Measurements from ENCODE around the genes STXBP4 and NOG.

GRCh38 chr17:54903344-54903797, 2.7 kb downstream of the TOM1L1 start:
- PRO-cap: unidirectional peak, minus-strand start at chr17:54903419
- RRBS: no CpG with 5 or more reads among the region's 2 CpGs

DNA sequence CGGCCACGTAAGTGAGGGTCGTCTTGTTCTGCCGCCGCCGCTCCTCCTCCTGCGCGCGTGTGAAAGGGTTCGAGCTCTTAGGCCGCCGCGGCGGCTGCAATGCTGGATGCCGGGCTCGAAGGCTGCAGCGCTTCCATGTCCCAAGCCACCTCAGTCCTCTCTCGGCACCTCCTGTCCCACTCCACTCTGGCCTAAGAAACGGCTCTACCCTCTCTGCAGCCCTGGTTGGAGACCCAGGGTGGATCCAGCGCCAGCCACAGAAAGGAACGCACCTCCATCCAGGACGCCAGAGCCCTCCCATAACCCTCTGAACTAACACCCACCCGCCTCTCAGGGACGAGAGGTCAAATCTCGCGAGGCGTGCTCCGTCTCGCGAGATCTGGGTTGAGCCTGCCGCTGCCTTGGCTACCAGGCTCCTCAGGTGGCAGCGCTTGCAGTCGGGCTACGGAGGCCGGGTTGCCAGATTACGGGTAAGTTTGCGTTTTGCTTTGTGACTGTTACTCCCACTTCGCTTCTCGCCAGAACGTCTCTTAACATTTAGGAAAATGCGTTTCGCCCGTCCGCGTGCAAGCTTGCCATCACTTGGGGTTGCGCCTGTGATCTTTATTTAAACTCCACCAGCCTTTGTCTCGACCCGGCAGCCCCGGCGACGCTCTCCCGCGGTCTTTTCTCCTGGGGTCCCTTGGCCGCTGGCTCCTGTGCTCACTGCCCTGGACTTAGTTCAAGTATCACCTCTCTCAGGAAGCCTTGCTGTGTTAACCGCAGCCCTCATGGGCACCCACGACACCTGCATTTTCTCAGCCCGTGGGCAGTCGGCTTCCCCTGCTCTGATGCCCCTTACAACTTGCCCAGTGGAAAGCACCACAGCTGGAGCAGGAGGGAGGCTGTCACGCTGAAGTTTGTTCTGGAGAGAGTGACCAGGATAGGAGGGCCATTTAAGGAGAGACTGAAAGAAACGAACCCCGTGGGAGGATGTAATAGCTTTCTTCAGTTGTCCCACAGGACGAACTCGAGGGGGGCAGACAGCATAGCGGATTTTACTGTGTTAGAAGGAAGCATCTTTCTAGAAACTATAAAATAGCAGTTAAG, at the start of gene STXBP4:
Gene STXBP4, plus strand, starts transcription at position 420 of the 1,089 bp plus-strand sequence.
- PRO-cap: bidirectional peak, plus-strand start at position 436 of the sequence, minus-strand start at position 301 of the sequence; bidirectional peak, plus-strand start at position 1,001 of the sequence, minus-strand start at position 906 of the sequence
- RRBS: no CpG with 5 or more reads among the region's 64 CpGs

GRCh38 chr17:55269785-55270269, 5.1 kb downstream of the HLF start:
- PRO-cap: no peak

DNA sequence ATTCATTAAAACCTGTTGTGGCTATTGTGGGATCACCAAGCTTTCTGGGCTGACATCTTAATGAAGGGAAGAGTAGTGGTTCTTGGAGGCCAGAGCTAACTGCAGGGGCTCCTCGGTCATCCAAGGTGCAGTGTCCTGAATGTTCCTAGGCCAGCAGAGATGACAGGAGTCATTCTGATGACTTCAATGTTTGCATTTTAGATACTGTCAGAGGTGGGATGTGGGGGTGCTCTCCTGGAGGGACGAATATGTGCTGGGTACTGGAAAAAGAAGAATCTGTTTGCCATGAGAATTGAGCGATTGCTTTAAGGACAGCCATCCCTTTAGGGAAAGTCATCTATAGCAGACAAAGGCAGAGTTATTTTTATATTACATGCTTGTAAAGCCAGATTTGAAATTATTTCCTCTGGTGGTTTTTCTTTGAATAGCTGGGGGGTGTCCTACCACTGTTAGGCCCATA, 7.3 kb downstream of the HLF start:
- PRO-cap: no peak
- RRBS: no CpG with 5 or more reads among the region's 3 CpGs

- PRO-cap: no peak
- RRBS: no CpG with 5 or more reads among the region's 5 CpGs
Observed at GRCh38 chr17:55452217-55452812, 30.7 kb upstream of the MMD start.

GRCh38 chr17:55732702-55733350, 10.2 kb upstream of the TMEM100 start:
- PRO-cap: no peak
- RRBS: no CpG with 5 or more reads among the region's 5 CpGs

- PRO-cap: no peak
- RRBS: no CpG with 5 or more reads among the region's 5 CpGs
Observed at GRCh38 chr17:55882187-55882386, 131.2 kb downstream of the PCTP start.

DNA sequence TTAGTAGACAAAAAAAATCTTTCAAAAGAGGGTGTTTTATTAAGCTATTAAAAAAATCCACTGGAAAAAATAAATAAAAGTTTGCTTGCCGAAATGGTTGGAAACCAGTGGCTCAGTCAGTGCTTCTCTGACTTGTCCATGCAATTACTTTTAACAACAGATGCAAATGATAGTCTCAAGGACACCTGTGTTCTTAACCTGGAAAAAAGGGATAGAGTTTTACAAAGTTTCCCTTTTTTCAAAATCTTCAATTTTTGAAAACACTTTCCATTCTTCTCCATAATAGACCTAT, 216.4 kb downstream of the ANKFN1 start:
- PRO-cap: no peak
- RRBS: no CpG with 5 or more reads among the region's 1 CpG

GRCh38 chr17:56593101-56593977, at the start of gene NOG:
Gene NOG (plus strand): TSS chr17:56593699.
- PRO-cap: unidirectional peak, plus-strand start at chr17:56593831
- RRBS: 1% methylated on average over 42 of the region's 89 CpGs

GRCh38 chr17:56892270-56893101, 21.4 kb downstream of the TRIM25 start:
- PRO-cap: no peak
- RRBS: no CpG with 5 or more reads among the region's 4 CpGs

- PRO-cap: no peak
- RRBS: no CpG with 5 or more reads among the region's 6 CpGs
Observed at GRCh38 chr17:56906013-56906574, 7.8 kb downstream of the TRIM25 start.

- PRO-cap: no peak
- RRBS: no CpG with 5 or more reads among the region's 7 CpGs
Observed at GRCh38 chr17:56909988-56910633, 3.7 kb downstream of the TRIM25 start.

- PRO-cap: no peak
- RRBS: no CpG with 5 or more reads among the region's 4 CpGs
Observed at GRCh38 chr17:56917924-56918123, 4.0 kb upstream of the TRIM25 start.

- PRO-cap: no peak
- RRBS: no CpG with 5 or more reads among the region's 13 CpGs
Observed at GRCh38 chr17:57106455-57107184, 21.6 kb downstream of the AKAP1 start.

GRCh38 chr17:57255915-57256260, 435 bp upstream of the MSI2 start:
- PRO-cap: no peak
- RRBS: 1% methylated on average over 7 of the region's 29 CpGs

DNA sequence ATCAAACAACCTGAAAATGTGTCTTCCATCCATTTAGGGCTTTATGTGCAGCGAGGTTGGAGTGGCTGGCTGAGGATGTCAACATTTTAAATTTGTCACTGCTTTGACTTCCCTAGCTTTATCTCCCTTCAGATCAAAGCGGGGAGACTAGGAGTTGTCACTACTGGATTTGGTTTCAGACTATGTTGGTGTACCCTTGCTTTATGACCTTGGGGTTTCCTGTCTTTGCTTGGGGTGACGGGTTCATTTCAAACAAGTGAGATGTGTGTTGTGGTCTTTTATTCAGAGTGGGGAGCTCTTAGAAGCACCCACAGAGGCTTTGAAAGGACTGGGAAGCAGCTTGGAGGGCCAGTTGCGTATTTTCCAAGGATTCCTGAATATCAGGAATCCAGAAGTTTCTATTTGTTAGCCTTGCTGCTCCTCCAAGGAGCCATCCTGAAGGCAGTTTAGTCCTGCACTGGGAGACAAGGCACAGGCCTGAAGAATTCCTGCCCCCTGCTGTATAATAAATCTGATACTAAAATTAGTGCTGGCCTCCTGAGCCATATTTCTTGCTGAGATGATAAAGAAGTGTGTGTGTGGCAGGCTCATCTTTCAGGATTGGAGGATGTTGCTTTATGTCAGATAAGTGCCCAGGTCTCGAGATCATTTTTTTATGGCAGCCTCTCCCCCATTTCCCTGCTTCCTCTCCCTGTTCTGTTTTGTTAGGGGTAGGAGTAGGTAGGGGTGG, 25.8 kb downstream of the MSI2 start:
- PRO-cap: no peak
- RRBS: no CpG with 5 or more reads among the region's 5 CpGs

- PRO-cap: no peak
- RRBS: 50% methylated on average over 4 of the region's 9 CpGs
Observed at GRCh38 chr17:57519284-57519760, 225.8 kb downstream of the CCDC182 start.

GRCh38 chr17:57523817-57524581, 221.1 kb downstream of the CCDC182 start:
- PRO-cap: no peak
- RRBS: no CpG with 5 or more reads among the region's 7 CpGs

GRCh38 chr17:57665100-57665536, 80.0 kb downstream of the CCDC182 start:
- PRO-cap: no peak
- RRBS: no CpG with 5 or more reads among the region's 5 CpGs

DNA sequence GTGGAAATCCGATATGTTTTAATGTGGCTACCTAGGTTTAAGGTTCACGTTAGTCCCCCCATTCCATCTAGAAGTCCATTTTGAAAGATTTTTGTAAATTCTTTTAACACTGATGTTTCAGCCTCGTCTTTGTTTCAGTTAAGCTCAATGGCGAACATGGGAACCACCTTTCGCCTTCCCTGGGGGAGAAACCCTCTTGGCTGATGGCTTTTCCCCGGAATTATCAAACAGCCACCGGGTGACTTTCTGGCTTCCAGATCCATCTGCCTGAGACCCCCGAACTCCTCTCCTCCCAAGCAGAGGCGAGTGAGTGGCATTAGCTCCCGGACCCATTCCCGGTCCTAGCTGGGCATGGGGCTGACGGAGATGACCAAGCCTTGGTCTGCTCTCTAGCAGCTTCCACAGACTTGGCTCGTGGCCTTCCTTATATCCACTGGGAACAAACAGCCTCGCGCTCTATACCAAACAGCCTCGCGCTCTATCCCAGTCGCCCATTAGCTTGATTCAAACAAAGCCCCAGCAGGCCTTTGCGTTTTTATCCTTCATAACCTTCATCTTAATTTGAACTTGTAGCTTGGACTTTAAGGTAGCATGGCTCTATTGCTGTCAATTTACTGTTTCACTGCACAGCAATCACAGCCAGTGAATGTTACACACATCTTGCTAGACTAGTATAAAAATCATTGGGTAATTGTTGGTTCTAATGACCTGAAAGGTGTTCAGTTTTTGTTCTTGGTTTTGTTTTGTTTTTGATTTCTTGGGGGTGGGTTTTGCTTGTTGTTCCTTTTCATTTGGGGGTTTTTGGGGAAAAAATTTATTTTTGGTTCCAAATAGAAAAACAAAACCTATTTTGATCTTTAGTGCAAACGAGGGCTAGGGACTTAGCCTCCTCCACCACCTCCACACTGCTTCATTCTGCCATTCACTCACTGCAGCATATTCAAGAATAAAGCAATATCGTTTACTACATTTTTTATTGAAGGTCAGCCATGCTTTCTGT, 62.2 kb downstream of the CCDC182 start:
- PRO-cap: no peak
- RRBS: 97% methylated on average over 4 of the region's 21 CpGs

Data from kidney (tissue), 2 donors.